ENCODE data around the genes FMR1NB, VMA21, ZNF185 and TREX2.

GRCh38 chrX:147949222-147950255, 31.6 kb upstream of the FMR1NB start:
- PRO-cap, result no peak

- PRO-cap, result no peak
Measured at GRCh38 chrX:147981074-147981455, at the start of gene FMR1NB. TSS of gene FMR1NB (plus strand) at chrX:147981337.

GRCh38 chrX:148498272-148498609, 2.2 kb upstream of the AFF2 start:
- PRO-cap, result no peak

GRCh38 chrX:149313896-149314467, 101.3 kb downstream of the ENSG00000287585 start:
- PRO-cap, result no peak

DNA sequence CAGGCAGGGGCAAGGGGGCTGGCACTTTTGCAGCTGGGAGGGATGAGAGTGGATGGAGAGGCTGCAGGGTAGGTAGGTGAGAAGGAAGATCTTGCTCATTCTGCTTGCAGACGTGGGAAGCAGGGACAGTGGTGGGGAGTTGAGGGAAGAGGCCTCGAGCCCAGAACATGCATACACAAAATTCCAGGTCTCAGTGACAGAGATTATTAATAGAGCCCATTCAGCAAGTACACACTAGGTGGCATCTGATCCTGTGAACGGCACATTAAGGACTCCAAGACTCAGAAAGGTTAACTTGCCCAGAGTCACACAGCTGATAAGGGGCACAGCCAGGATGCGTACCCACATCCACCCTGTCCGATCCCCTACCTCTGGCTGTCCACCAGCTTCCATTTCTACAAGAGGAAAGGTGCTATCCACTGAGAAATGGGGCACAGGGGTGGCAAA, 11.6 kb downstream of the IDS start:
- PRO-cap, result no peak

DNA sequence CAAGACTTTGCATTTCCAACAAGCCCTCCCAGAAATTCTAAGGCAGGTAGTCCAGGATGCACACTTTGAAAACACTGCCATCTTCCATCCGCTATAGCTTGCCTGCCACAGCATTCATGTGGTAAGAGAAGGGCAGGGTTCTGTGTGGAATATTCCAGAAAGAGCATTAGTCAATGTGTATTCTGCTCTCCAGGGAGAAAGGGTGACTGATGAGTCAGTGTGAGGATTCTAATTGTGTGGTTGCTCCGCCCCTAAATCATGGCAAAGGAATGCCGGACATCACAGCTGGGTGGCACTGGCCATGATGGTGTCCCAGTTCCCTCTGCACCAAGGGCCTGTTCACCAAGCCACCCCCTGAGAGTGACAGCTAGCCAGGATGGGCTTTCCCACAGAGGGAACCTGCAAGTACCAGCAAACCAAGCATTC, 9.5 kb downstream of the IDS start:
- PRO-cap, result no peak

GRCh38 chrX:149943966-149944785, 5.9 kb upstream of the EOLA2 start:
- PRO-cap, result no peak

GRCh38 chrX:150511996-150513216, 56.0 kb upstream of the MTM1 start:
- PRO-cap, result no peak

GRCh38 chrX:150568224-150568439, 289 bp upstream of the MTM1 start:
- PRO-cap, result bidirectional peak, plus-strand start at chrX:150568637, minus-strand start at chrX:150568317

- PRO-cap, result no peak
Measured at GRCh38 chrX:150966535-150966774, 16.7 kb upstream of the HMGB3 start.

GRCh38 chrX:150983845-150984205, 690 bp downstream of the HMGB3 start:
- PRO-cap, result no peak

DNA sequence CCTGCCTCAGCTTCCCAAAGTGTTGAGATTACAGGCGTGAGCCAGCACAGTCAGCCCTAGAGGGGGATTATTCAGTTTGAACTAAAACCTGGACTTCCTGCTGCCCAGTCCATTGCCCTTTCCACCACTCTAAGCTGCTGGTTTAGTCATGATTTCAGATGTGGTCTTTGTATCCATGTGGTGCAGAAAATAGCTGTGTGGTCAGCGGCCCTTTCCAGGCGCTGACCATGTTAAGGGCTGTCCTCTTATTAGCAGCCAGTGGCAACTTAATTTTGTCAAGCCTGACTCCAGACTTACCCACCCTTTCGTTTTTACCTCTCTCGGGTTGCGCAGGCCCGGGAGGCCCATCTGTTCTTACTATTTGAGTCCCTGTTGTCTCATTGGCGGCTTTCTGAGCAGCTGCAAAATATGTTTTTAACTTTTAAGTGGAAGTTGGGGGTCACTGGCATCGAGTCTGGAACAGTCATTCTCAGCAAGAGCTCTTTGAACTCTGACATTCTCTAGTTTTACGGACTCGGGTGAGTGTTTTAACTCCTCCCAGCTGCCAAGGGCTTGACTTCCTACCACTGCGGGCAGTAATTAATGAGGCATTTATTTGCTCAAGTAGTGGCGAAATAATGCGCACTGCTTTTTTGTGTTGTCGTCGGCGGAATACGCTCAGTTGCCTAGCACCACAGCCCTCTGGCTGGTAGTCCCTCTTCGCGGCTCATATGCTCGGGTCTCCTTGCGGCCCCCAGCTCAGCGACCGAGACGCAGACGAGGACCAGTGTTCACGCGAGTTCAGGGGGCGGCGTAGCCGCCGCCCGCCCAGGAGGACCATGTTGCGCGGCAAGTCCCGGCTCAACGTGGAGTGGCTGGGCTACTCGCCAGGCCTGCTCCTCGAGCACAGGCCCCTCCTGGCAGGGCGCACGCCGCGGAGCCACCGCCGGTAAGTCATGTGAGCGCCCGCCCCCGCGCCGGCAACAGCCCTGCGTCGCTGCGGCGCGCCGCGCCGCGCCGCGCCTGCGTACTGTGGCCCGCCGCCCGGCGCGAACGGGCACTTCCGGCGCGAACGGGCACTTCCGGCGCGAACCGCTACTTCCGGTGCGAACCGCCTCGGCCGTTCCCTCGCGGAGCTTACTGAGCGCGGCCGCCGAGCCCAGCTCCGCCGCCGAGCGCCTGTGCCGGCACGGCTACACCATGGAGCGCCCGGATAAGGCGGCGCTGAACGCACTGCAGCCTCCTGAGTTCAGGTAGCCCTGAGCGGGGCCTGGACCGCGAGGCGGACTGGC, at the start of gene VMA21:
Gene VMA21 (plus strand): TSS at position 1,077 of the 1,271 bp plus-strand sequence.
- PRO-cap, result bidirectional peak, plus-strand start at position 1,058 of the sequence, minus-strand start at position 887 of the sequence

DNA sequence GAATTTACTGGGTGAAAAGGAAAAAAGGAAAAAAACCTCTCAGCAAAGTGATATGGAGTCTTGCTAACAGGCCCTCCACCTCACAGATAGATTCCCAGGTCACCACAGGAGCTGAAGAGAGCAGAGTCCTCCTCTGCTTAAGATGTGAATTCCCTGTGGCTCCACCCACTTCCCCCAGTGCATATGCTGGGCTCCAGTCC, 25.1 kb upstream of the PASD1 start:
- PRO-cap, result no peak

DNA sequence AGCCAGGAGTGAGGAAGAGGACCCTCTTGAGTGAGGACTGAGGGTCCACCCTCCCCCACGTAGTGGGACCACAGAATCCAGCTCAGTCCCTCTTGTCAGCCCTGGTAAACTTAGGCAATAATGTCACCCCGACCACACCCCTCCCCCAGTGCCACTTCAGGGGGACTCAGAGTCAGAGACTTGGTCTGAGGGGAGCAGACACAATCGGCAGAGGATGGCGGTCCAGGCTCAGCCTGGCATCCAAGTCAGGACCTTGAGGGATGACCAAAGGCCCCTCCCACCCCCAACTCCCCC, 277 bp downstream of the CSAG1 start:
- PRO-cap, result no peak

- PRO-cap, result bidirectional peak, plus-strand start at chrX:152898067, minus-strand start at chrX:152897936
Measured at GRCh38 chrX:152897728-152898531, at the start of gene ZNF185. TSS of gene ZNF185 (plus strand) at chrX:152898067.

DNA sequence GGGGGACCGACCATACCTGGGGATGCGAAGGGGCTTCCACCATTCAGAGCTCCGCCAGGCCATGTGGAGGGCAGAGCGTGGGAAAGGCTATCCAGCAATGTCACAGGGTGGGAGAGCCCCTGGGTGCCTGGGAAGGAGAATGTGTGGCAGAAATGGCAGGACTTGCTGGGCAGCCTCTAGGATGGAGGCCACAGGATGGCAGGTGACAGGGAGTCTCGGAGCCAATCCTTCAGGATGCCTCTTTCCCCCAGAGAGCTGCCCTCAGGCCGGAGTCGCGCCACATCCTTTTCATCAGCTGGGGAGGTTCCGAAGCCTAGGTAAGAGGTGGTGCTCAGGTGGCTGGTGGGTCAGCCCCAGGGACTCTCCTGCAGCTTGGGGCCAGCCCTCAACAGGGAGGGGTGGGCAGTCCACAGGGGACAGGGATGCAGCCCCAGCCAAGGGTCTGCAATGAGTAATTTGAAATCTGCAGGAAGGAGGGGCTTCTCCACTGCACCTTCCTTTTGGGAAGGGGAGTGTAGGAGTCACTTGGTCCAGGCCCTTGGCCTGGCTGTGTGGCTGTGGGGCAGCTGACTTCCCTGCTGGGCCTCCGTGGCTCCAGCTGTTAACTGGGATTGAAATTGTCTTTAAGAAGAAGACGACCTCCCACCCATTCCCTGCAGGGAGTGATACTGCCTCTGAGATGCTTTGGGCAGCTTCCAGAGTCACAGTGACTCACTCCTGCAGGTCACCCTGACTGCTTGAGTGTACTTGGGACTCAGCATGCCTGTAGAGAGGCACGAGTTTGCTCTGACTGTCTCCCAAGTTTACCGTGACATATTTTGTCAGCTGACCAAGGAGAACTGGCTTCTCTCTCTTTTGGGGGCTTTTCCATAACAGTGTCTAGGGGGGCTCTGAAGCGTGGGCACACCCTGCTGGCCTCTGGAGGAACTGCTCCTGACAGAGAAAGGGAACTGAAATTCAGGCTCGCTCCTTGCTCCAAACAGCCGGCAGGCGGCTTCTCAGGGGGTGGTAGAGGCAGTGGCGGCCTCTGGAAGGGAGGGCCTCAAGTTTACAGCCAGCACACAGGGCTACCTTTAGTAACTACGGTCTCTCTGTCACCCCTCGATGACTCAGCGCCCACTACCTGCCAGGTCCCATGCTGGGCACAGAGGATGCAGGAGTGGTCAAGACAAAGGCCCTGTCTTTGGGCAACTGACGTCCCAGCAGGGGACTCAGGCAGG, 17.4 kb downstream of the ZNF185 start:
- PRO-cap, result no peak

DNA sequence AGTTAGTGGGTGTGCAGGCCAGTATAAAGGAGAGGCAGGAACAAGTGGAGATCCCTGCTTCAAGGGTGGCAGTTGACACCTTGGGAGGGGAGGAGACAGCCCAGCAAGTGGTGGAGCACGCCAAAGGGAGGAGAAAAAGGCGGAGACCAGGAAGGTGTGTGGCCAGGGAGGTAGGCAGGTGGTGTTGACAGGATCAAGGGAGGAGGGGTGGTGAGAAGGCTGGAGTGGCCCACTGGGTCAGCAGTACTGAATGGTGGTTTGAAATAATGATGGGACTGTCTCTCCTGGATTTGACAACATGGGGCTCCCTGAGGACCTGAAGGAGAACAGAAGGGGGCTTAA, 32.7 kb downstream of the ZNF185 start:
- PRO-cap, result no peak

DNA sequence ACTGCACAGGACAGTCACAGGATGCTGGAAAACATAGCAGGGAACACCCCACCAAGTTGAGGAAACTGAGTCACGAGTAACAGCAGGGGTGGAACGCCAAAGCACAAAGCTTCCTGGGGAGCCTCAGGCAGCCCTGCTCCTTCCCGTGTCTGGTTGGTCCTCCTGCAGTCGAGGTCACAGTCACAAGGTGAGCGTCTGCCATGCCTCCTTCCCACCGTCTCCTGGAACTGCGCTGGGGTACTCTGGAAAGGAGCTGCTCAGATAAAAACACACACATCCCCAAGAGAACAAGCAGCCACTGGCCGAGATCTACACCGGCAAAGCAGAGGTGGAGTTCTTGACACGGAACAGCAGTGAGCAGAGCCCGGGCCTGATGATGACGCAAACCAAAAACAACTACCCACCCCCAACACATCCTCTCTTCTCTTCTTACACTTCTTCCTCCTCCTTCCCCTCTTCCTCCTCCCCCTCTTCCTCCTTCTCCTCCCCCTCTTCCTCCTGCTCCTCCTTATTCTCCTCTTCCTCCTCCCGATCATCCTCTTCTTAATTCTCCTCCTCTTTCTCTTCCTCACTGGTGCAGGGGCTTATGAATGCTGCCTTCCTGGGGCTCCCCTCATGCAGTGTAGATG, 4.7 kb downstream of the PNMA5 start:
- PRO-cap, result no peak

GRCh38 chrX:153226537-153227160, 39.3 kb upstream of the PWWP4 start:
- PRO-cap, result no peak

- PRO-cap, result no peak
Measured at GRCh38 chrX:153445671-153446538, at the start of gene TREX2. TSS of gene TREX2 (minus strand) at chrX:153446056.